Temporal lobe (tissue), 2 donors: ENCODE measurements around the genes ZNF780B and ITPKC.

DNA sequence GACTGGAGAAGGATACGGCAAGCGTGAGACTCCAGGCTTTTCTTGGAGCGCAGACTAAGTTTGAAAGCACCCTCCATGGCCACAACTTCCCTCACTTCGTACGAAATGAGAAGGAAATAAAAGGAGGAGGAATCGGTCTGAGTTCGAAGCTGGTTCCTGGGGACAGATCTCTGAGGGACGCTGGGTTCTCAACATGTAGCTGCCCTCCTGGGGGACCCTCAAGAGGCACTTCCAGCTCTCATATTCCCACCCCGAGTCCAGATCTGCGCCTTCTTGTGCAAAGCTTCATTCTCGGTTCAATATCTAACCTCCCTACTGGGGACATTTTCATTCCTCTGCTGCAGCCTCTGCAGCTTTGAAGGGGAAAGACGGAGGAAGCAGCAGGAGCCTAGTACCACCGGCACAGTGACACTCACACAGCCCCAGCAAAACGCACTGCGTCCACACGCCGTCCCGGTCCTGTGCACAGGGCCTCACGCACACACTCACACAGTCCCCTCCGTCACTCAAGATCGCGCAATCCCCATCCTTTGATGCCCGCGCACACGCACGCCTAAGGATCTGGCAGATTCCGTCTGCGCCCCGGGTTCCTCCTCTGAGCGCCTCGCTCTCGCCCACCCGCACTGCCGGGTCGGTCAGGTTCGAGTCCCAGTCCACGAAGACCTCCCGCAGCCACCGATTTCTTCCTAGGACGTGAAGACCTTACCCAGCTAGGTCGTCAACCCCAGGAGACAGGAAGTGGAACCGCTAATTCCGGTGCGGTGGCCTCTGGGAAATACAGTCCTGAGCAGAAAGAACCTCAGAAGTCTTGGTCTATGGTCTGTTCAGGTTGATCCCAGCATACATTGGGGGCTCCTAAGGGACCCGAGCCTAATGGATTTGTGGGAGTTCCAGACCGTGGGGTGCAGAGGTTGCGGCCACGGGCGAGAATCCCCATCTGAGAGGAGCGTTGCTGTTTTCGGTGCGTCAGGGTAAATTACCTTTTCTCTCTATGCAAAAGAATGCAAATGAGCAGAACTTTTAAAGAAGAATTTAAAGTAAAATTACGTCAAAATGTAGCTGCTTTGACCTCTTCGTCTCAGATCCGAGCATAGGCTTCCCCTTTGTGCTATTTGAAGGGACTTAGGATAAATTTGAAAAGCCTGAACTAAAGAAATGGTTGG, at the start of gene ZNF780B:
Gene ZNF780B, minus strand, starts transcription at position 749 of the 1,163 bp plus-strand sequence.
- RAMPAGE, long total RNA, result no peak

- RAMPAGE, long total RNA, result no peak
Observed at GRCh38 chr19:40191693-40192354, 598 bp downstream of the MAP3K10 start.

DNA sequence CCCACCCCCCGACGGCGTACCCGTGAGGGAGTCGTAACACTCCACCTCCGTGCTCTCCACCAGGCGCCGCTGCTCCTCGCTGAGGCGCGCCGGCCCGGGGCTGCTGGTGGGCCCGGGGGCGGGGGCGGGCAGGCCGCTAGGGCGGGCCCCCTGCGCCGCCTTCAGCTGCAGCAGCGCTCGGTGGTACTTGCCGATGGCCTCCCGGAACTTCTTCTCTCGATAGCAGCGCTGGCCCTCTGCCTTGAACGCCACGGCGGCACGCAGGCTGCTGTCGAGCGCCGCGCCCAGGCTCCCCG, 301 bp downstream of the TTC9B start:
- RAMPAGE, long total RNA, result no peak

DNA sequence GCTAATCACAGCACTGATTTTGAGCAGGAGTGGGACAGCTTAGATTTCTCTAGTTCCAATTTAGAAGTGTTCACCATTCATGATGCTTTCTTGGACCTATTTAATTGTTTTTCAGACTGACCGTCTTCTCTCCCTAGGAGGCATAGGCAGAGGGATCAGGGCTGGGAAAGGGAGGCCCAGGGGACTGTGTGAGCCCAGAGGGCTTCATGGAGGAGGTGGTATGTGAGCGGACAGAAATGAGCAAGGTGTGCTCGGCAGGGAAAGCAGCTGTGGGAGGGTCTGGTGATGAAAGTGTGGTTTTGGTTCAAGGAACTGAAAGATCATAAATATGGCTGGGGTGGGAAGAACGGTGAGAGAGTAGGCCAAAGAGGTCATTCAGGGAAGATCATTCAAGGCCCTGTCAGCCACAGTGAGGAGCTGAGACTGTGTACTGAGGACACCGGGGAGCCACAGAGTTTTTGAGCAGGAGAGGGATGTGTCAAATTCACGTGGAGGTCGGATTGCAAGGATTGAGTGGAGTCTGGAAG, 7.4 kb downstream of the PLD3 start:
- RAMPAGE, long total RNA, result no peak

- RAMPAGE, long total RNA, result no peak
Observed at GRCh38 chr19:40365418-40366117, 17.1 kb downstream of the PLD3 start.

DNA sequence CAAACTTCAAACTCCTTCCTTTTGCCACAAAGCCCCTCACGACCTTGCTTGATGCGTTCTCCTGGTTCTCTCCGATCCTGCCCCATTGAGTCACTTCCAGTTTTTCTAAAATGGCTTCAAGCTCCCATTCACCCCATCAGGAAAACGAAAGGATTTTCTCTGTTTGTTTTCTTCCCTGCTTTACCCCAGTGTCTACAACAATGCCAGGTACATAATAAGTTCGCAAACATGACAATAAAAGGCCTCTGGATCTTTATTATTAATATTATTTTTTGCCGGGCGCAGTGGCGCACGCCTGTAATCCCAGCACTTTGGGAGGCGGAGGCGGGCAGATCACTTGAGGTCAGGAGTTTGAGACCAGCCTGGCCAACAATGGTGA, 862 bp upstream of the SERTAD3 start:
- RAMPAGE, long total RNA, result no peak

DNA sequence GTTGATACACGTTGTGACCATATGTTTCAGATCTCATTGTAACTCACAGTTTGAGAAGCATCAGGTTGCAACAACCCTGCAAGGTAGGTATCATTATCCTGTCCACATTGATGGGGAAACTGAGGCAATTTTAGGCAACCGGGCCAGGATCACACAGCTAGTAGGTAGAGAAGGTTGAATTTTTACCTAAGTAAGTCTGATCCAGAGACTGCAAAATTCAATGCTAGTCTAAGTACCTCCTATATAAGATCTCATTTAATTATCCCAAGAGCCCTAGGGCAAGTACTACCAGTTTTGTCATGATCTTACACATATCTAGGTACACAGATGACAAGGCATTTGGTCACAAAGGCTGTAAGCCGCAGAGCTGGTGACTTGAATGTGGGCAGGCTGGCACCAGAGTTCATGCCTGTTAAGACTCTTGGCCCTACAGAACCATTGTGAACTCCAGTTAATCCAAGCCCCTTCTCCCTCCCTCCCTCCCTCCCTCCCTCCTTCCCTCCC, 2.4 kb downstream of the BLVRB start:
- RAMPAGE, long total RNA, result no peak

DNA sequence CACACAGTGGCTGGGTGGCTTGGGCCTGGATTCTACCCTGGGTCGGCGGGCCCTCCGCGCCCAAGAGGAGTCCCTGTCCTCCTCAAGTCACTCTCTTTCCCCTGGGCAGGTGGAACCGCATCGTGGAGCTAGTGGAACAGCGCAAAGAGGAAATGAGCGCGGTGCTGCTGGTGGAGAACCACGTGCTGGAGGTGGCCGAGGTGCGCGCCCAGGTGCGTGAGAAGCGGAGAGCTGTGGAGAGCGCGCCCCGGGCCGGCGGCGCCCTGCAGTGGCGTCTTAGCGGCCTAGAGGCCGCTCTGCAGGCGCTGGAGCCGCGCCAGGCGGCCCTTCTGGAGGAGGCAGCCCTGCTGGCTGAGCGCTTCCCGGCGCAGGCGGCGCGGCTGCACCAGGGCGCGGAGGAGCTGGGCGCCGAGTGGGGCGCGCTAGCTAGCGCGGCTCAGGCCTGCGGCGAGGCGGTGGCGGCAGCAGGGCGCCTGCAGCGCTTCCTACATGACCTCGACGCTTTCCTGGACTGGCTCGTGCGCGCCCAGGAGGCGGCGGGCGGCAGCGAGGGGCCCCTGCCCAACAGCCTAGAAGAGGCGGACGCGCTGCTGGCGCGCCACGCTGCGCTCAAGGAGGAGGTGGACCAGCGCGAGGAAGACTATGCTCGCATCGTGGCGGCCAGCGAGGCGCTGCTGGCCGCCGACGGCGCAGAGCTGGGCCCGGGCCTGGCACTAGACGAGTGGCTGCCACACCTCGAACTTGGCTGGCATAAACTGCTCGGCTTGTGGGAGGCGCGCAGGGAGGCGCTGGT, 52.7 kb downstream of the SPTBN4 start:
- RAMPAGE, long total RNA, result no peak

GRCh38 chr19:40528909-40529806, 47.5 kb upstream of the SHKBP1 start:
- RAMPAGE, long total RNA, result no peak

- RAMPAGE, long total RNA, result no peak
Observed at GRCh38 chr19:40594149-40595330, 6.6 kb upstream of the LTBP4 start.

DNA sequence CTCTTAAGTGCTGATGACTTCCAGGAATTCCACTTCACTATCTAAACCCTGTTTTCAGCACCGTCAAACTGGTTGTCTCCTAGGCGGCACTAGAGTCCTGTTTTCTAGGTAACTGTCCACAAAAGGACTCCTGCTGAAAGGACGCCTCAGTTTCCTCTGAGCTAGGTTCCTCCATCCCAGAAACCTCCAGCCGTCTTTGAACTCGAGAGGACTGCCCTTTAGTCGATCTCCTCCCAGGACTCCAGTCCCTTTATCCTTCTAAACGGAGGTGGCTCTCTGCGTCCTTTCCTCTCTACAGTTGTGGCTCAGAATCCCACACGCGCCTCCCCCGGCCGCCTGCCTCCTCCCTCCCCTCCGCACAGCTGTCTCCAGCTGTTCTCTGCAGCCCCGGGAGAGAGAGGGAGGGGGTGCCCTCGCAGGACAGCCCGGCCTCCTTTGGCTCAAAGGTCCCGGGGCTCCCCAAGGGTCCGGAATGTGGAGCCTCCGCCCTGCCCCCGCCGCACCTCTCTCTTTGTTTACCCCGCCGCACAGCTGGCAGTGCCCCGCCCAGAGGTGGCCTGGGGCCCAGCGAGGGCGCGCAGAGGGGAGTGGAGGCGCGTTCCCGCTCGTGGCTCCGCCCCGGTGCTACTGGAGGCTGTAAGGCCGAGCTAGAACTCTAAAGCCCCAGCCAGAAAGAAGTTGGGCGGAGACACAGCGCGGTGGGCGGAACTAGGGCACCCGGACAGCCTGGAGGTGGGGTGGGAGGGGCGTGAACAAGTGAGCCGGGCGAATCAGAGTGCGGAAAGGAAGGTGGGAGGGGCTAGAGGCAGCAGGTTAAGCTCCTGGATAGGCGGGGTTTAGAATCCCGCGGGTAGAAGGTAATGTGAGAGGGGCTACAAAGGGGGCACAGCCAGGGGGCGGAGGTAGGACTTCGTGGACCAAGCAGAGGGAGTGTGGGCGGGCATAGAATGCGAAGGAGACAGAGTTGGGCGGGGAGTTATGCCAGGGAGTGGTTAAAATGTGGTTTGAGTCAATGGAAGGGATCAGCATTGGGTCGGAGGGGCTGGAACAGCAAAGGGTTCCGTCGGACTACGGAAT, 2.6 kb downstream of the LTBP4 start:
- RAMPAGE, long total RNA, result no peak

DNA sequence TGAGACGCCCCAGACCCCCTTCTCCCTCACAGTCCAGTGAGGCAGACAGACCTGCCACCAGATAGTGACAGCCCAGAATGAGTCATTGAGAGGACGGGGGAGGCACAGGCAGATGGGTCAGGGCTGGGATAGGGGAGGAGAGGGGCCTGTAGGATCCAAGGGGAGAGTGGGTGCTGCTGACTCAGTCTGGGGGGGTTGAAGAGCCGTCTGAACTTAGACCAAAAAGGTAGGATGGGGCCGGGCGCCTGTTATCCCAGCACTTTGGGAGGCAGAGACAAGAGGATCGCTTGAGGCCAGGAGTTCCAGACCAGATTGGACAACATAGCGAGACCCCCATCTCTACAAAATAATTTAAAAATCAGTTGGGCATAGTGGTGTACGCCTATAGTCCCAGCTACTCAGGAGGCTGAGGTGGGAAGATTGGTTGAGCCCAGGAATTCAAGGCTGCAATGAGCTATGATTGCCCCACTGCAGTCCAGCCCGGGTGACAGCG, 26.4 kb downstream of the NUMBL start:
- RAMPAGE, long total RNA, result no peak

DNA sequence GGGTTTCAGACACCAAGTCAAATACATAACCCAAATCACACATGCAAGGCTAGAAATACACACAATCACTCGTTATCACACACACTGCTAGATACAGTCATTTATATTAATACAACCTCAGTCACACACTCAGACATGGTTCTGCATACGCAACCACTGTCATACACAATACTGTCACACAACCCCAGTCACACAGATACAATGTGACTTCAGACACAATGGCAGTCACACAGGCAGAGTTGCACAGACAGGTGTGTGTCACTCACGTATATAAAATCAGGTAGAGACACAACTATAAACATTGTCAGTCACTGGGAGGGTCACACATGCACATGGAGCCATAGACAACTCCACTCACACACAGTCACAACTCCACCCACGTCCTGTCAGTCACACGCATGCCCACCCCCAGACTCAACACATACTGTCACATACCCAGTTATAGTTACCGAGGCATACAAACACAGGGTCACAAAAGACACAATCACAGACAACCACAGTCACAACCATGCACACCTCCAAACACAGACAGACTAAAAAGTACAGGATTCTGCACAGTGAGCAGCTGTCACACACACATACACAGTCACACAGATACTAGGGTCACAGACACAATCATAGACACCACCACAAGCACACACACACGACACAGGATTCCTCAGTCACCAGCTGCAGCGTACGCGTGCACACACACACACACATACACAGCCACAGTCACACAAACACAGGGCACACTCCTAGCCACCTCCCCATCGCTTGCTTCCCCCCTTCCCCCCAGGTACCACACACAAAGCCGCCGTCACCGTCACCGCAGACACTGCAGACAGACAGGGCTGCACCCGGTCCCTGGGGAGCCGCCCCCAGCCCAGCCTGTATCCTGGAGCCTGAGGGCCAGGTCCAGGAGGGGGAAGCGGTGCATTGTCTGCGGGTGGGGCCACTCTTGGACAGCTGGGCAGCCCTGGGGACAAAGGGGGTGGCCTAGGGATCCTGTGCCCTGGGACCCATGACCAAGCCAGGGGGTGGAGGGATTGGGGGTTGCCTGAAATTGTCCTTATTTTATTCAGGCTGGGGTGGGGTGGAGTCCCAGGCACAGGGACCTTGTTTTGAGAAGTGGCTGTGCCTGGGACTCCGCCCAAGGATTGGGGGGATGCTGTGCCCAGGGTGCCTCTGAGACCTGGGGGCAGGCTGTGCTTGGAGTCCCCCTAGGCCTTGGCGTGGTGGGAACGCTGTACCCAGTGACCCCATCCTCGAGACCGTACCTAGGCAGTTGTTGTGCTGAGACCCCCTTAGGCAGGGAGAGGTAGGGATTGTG, 1.2 kb downstream of the NUMBL start:
- RAMPAGE, long total RNA, result no peak

- RAMPAGE, long total RNA, result no peak
Observed at GRCh38 chr19:40716756-40717793, at the start of gene ITPKC. Gene ITPKC (plus strand): TSS chr19:40717112.

GRCh38 chr19:40771196-40771395, 4.2 kb upstream of the MIA start:
- RAMPAGE, long total RNA, result no peak

DNA sequence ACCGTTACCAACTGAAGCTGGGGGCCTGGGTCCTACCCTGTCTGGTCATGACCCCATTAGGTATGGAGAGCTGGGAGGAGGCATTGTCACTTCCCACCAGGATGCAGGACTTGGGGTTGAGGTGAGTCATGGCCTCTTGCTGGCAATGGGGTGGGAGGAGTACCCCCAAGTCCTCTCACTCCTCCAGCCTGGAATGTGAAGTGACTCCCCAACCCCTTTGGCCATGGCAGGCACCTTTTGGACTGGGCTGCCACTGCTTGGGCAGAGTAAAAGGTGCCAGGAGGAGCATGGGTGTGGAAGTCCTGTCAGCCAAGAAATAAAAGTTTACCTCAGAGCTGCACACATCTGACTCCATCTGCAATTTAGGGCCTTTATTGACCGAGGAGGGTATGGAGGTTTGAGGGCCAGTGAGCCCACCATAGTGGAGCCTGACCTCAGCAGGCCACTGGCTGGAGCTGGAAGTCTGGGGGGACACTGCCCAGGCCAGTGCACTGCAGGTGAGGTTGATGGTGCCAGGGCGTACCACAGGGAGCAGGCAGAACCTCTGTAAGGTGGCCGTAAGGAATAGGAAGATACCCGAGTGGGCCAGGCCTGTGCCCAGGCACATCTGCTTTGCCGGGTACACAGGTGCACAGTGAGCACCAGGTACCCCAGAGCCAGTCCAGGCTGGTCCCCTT, 9.2 kb downstream of the EGLN2 start:
- RAMPAGE, long total RNA, result no peak

- RAMPAGE, long total RNA, result no peak
Observed at GRCh38 chr19:40809515-40810551, 10.8 kb downstream of the EGLN2 start.

DNA sequence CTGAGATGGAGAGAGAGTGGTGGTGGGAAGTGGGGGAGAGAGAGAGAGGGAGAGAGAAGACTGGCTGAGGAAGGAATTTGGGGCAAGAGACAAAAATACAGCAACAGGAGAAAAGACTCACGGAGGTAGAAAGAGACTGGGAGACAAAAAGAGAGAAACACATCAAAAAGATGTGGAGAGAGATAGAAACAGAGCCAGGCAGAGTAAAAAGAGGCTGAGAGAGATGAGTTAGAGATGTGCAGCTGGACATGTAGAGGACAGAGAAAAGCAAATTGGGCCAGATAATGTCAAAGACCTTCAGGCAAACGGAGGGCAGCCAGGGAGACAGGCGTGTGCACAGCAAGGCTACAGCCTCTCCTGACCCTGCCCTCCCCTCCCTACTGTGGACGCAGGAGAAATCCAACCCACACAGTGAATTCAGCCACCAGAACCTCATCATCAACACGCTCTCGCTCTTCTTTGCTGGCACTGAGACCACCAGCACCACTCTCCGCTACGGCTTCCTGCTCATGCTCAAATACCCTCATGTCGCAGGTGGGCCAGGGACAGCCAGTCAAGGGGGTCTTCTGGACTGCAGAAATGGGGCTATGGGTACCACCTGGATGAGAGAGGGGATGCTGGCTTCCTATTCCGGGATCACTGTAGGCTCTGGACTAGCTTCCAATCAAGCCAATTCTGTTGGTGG, 49.3 kb upstream of the CYP2B6 start:
- RAMPAGE, long total RNA, result no peak

GRCh38 chr19:40954837-40955094, 36.3 kb upstream of the CYP2B6 start:
- RAMPAGE, long total RNA, result no peak

GRCh38 chr19:41135325-41136117, 21.3 kb downstream of the CYP2F1 start:
- RAMPAGE, long total RNA, result no peak